H4 (cell line): Measurements from ENCODE around the genes SLC43A1, OR6Q1, OR5B12, MPEG1, OR4D10 and OR4D11.

DNA sequence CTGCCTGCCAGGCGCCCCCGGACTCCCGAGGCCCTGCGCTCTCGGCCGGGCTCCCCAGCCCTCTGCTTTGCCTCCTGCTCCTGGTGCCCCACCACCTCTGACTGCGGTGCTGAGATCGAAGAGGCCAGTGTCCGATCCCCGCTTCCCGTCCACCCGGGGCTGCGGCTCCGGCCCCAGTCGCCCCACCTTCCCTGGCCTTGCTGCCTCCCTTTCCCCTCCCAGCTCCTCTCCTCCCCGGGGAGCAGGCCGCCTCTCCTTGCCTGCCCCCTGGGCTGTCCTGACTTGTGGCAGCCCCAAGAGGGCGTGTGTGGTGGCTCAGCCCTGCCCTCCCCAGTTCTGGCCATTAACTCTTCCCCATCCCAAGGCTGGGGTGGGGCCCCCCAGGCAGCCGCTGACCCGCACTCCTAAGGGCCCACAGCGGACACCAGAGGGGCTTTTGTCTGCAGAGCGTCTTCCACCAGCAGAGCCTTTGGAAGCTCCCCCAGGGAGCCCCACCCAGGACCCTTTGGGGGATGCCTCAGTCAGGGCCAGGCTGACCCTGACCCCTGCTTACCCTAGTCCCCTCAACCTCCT lies 16.6 kb downstream of the RTN4RL2 start:
- RAMPAGE, long total RNA, result no peak

GRCh38 chr11:57497252-57498210 lies 18.0 kb downstream of the SLC43A1 start:
- RAMPAGE, long total RNA, result no peak

GRCh38 chr11:57515118-57516306 lies at the start of gene SLC43A1:
Gene SLC43A1 (minus strand): TSS chr11:57515702.
- RAMPAGE, long total RNA, result no peak

DNA sequence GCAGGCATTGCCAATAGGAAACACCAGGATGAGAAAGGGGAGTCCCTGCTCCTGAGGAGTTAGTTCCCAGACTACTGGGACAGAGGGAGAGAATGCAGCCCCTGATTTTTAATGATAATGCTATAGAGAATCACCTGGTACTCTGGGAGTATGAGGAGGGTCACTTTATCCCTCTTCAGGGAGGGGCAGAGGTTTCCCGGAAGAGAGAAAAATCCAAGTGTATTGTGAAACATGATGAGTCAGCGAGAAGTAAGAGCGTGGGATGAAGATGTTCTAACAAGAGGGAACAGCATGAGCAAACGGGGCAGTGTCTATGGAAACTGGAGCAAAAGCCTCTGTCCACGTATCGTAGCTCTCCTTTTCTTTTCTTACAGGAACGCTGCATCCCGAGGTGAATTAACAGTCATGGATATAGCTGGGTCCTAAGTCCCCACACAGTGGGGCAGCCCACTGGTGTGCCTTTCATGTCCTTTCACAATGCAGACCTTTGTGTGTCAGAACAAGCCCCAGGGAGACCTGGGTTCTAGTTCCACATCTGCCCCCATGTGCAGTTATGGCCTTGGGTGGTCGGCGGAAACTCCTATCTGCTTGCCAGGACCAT lies 1.9 kb upstream of the UBE2L6 start:
- RAMPAGE, long total RNA, result no peak

GRCh38 chr11:57647031-57648123 lies 2.3 kb downstream of the YPEL4 start:
- RAMPAGE, long total RNA, result no peak

- RAMPAGE, long total RNA, result no peak
Measured at GRCh38 chr11:57652688-57653318, 3.1 kb upstream of the YPEL4 start.

DNA sequence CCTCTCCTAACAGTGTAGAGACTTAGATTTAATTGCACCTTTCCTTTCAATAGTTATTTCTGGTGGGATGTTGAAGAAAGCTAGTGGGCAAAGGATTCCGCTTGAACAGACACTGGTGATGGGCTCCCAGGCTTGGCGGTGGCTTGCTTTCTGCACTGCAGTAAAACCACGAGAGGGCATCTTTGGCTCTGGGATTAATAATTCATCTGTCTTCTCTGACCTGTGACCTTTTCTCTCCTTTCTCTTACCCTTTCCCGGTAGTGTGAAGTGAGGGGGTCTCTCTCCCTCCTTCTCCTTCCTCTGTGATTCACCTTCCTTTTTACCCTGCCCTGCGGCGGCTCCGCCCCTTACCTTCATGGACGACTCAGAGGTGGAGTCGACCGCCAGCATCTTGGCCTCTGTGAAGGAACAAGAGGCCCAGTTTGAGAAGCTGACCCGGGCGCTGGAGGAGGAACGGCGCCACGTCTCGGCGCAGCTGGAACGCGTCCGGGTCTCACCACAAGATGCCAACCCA lies 29.6 kb downstream of the CTNND1 start:
- RAMPAGE, long total RNA, result no peak

DNA sequence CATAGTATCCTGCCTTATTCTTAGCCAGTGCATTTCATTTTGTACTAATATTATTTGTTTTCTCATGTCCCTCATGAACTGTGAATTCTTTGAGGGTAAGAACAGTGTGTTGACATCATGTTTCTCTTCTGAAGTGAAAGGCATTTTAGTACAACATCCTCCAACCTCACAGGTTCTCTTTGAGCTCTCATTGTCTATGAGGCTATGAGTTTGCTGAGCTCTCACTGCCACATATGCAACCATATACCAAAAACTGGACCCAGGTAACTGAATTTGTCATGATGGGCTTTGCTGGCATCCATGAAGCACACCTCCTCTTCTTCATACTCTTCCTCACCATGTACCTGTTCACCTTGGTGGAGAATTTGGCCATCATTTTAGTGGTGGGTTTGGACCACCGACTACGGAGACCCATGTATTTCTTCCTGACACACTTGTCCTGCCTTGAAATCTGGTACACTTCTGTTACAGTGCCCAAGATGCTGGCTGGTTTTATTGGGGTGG lies at the start of gene OR6Q1:
OR6Q1 (plus strand) TSS at position 234 of the 504 bp plus-strand sequence.
- RAMPAGE, long total RNA, result no peak

- RAMPAGE, long total RNA, result no peak
Measured at GRCh38 chr11:58165573-58165826, 23.4 kb upstream of the OR9Q2 start.

- RAMPAGE, long total RNA, result no peak
Measured at GRCh38 chr11:58442171-58442544, at the start of gene OR5B12. Gene OR5B12 (minus strand): TSS chr11:58442236.

DNA sequence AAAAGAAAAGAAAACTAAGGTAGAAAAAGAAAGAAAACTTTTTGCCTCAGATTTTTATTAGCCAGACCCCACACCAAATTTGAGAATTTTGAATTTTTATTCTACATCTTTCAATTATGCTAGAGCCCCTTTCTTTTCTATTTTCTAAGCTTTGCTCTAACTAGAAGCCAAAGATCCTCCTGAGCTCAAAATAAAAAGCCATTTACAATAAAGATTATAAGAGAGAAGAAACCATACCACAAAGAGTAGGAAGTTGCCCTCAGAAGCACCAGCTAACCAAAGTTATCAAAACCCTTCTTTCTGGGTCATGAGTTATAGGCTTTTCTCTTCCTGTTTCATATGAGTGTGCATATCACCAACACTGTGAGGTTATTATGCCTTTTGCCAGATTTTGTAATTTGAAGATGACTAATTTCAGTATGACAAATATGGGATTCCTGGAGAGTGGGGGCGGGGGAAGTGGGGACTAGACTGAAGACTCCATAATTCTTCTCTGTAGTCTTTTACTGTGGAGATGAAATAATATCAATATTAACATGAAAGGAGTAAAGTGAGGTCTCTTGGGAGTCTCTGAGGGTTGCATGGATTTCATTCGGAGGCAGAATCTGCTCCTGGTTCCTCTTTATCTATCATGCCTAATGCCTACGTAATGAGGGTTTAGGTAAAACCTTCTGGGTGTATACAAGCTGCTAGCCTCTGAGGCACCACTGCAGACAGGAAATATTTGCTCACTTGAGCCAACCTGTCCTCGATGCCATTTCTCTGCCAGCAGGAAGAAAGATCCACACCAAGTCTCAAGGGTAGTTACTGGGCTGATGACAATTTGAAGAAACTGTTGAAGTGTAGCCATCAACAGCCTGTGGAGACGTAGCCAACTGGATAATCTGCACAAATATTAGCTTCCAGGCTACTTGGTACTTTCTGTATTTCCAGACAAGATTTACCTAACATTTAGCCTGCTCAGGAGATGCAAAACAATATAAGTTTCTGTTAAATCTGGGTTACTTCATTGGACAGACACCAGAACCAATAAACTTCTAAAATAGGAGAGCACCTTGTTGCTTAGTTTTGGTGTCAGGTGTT lies 2.0 kb downstream of the LPXN start:
- RAMPAGE, long total RNA, result no peak

DNA sequence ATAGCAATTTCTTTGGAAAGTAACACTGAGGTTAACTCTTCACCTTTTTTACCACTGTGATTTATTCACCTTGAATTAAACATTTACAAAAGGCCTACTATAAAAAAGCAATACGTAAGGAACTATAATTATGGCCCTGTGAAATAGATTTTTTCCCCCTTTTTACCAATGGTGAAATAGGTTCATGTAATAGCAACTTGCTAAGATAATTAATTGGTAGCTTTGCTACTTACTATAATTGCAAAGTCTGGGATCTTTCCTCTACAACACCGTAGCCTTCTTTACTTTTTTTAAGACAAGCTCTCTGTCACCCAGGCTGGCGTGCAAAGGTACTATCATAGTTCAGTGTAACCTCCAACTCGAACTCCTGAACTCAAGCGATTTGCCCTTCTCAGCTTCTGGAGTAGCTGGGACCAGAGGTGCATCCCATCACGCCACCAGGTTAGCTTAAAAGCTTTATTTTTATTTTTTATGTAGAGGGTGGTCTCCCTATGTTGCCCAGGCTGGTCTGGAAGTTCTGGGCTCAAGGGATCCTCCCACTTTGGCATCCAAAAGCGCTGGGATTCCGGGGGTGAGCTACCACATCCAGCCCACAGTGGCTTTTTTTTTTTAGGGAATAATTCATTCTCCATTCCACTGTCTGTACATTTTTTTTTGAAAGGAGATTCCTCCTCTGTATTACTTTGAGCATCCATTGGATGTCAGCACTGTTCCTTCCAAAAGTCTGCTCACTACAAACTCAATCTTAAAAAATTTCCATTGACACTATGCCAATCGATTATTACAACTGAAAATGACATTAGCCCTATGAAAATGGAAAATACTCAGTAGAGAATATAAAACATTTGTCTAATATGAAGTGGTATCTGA lies 1.1 kb upstream of the LPXN start:
- RAMPAGE, long total RNA, result no peak

DNA sequence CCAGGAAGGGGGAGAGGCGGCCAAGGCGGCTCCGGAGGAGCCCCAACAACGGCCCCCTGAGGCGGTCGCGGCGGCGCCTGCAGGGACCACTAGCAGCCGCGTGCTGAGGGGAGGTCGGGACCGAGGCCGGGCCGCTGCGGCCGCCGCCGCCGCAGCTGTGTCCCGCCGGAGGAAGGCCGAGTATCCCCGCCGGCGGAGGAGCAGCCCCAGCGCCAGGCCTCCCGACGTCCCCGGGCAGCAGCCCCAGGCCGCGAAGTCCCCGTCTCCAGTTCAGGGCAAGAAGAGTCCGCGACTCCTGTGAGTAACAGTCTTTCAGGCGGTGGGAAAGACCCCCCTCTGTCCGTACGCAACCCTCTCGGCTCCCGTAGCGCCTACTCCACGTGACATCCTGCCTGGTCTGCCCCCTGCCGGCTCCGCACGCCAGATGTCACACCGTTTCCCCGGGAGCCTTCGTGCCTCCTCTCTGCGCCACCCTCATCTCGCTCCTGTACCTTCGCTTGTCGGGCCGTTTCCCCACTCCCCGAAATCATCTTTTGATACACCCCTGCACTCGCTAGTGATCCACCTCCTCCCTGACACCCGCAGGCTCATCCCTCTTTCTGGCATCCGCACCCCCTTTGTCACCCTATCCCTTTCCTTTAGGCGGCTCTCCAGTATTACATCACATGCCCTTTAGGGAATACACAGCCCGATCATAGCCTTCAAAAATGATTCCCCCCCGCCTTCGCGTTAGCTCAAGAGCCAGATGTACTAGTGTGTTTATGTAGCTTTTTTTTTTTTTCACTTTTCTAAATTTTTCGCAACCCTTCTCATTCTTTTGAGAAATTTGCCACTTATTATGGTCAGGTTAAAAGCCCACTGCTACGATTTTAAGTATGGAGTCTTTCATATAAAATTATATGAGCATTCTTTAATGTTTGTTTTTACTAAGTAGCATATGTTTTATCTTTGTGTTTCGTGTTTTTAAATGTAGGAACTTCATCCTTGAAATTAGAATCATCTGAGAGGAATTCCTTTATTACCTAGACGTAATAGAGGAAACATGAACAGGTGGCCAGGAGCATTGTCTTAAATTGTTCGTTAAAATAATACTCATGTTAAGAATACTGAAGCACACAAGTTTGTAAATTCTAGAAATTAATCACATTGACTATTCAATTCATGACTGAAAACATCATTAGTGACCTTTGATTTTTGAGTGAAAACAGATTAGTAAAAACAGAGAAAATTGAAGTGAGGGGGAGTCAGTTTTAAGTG lies 891 bp downstream of the ZFP91 start:
- RAMPAGE, long total RNA, result start-site peak on the plus strand centred at position 245 of the sequence, 59 bp wide, 6 reads

DNA sequence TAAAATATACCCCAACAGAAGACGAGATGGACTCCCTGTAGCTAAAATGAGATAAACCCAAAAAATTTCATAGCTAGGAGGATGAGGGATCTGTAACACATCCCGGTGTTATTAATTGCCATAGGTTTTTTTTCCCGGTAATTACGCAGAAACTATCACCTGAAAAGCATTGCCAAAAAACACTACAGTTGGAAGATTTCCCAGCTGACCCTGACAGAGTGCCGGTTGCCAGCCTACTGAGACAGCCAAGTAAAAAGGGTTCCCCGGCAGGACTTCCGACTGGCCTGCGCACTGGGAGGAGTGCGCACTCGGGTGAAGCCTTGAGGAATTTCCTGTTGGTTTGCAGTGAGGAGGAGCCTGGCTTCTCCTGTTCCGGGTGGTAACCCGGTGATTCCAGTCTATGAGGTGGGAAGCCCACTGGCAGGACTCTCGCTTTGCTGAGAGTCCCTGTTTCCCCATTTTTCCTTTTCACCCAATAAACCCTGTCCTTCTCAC lies 52.1 kb downstream of the CNTF start:
- RAMPAGE, long total RNA, result no peak

DNA sequence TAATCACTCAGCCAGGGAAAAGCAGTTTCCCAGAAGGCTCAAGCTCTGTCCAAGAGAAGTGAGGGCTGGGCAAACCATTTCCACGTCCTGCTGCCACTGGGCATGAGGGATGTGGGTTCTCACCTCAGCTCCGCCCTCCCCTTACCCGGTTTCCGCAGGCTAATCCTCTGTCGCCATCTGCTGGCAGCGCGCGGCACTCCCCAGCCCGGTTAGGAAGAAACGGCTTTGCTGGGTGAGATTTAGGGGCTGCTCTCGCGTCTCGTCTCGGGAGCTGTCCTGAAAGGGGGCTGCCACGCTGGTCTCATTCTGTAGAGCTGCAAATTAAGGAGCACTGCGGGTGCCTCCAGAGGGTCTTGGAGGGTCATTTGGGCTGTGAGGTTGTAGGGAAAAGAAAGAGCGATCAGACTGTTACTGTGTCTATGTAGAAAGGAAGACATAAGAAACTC lies 6.7 kb upstream of the FAM111A start:
- RAMPAGE, long total RNA, result no peak

- RAMPAGE, long total RNA, result no peak
Measured at GRCh38 chr11:59212706-59213836, at the start of gene MPEG1. Gene MPEG1 (minus strand): TSS chr11:59212927.

DNA sequence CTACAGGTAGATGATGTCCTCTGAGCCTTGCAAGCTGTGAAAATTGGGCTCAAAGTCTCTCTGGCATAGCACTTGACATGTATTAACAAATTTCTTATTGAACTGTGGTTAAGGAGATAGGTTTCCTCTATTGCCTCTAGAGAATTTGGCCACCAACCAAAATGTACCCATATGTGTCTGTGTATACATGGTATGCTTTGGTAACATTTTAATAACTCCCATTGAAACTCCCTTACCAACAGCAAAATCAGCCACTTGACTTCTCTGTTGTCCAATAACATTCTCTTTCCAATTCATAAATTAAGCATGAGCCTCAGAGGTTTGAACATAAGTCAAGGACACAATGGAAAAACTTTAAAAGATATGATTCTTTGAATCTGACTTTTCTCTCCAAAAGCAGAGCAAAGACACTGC lies at the start of gene OR4D10:
OR4D10 (plus strand) TSS at position 218 of the 414 bp plus-strand sequence.
- RAMPAGE, long total RNA, result no peak

DNA sequence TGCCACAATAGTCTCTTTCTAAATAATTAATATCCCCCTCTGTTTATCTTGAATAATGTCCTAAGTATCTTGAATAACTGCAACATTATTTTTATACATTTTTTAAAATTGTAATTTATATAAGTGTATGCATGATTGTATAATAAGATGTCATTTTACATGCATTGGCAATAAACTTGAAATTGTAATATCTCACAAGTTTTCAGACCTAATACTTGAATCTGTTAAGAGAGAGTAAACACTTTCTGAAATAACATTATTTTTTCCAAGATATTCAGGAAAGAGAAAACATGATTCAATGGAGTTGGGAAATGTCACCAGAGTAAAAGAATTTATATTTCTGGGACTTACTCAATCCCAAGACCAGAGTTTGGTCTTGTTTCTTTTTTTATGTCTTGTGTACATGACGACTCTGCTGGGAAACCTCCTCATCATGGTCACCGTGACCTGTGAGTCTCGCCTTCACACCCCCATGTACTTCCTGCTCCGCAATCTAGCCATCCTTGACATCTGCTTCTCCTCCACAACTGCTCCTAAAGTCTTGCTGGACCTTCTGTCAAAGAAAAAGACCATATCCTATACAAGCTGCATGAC lies at the start of gene OR4D11:
OR4D11 (plus strand) TSS at position 299 of the 594 bp plus-strand sequence.
- RAMPAGE, long total RNA, result no peak

- RAMPAGE, long total RNA, result no peak
Measured at GRCh38 chr11:59577960-59578395, 37.6 kb downstream of the OSBP start.

DNA sequence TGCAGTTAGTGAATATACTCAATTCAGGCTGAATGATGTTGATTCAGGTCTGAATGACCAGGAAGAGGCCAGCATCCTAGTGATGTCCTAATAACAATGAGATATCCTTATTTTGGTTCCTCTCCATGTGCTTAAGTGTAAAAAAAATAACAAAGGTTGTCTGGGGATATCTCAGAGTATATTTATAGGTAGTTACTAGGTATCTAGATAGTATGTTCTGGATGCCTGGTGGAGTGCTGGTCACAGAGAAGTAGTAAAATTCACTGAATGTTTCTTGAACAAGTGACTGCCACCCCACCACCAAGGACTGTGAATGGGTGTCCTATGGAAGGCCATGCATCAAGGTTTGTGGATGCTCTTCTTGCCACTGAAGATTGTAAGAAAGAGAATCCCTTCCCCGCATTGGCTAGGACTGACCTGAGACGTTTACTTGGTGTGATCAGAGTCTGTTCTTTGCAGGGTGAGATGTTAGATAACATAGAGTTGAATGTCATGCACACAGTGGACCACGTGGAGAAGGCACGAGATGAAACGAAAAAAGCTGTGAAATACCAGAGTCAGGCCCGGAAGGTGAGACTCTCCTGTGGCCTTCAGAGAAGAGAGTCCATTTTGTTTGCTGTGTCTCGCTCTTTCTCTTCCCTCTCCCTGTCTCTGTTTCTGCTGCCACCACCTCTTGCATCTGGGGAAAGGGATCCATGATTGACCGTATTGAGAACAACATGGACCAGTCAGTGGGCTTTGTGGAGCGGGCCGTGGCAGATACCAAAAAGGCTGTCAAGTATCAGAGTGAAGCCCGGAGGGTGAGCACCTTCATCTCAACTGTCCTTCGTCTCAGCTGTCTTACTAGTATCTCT lies 15.4 kb downstream of the MRPL16 start:
- RAMPAGE, long total RNA, result no peak